Epithelial cell of proximal tubule (primary cell): ENCODE measurements around a stretch of chr9.

GRCh38 chr9:130884114-130885275 lies 12.1 kb downstream of the QRFP start:
- RAMPAGE, long total RNA = no peak
- RRBS = 96% methylated on average over 10 of the region's 57 CpGs

DNA sequence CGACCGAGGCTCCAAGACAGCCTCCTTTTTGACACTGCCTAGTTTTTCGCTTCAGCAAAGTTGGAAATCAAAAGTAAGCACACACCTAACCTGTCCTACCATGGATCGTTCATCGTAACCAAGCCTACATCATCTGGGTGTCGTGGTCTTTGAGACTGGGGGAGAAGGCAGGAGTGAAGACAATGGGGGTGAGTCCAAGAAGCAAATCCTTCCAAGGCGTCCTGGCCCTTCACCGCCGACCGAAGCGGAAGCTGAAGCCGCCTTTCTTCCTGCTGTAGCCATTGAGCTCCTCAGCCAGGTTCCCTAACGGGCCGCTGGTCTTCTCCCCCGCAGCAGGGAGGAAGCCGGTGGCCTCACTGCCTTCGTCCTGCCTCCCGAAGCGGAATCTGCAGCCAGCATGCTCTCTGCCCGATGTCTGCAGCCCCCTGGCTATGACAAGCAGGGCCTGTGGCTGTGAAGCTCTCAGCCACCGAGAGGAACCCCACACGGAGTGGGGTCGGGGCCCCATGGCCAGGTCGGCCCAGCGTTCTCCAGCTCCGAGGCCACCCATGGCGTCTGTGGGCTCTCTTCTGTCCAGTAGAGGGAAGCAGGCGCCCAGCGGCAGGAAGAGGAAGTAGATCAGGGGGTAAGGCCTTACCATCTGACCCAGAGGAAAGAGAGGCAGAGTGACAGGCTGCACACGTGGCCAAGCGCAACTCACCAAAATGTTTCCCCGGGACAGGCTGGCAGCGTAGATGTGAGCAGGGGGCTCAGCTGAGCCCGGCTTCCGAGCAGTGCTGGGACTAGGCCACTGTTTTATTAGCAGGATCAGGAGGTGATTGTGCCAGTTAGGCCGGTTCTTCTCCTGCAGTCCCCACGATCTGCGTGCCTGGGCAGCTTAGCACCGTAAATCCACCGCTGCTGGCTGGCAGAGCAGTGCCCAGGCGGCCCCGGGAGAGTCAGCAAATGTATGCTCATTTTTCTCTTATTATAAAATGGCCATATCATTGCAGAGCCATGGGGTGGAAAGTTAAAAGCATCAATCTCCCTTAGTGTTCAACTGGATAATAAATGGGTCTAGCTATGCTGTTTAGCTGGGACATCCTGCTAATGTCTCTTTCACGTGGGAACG lies 3.1 kb downstream of the QRFP start:
- RAMPAGE, long total RNA = no peak
- RRBS = 93% methylated on average over 9 of the region's 44 CpGs

DNA sequence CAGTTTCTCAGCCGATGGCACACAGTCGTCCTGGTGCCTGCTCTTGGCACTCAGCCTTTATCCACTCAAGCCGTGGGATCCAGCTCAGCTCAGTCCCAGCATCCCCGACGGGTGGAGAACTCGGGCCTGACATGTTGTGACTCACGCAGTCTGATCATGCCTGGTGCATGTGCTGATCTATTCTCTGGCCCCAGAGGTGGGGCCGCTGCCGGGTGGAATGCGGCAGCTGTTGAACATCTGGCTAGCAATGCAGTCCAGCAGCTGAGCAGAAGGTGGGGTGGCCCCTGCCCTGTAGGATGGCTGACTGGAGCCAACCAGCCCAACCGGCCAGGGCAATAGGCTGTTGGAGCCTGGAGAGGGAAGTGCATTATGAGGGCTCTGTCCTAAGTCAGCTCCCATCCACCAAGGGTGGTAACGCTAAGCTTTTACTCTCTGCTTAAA lies 1.7 kb upstream of the AIF1L start:
- RAMPAGE, long total RNA = no peak
- RRBS = 57% methylated on average over 3 of the region's 12 CpGs

GRCh38 chr9:131234043-131234606 lies 42.2 kb downstream of the FAM78A start:
- RAMPAGE, long total RNA = no peak
- RRBS = no CpG with 5 or more reads among the region's 10 CpGs

DNA sequence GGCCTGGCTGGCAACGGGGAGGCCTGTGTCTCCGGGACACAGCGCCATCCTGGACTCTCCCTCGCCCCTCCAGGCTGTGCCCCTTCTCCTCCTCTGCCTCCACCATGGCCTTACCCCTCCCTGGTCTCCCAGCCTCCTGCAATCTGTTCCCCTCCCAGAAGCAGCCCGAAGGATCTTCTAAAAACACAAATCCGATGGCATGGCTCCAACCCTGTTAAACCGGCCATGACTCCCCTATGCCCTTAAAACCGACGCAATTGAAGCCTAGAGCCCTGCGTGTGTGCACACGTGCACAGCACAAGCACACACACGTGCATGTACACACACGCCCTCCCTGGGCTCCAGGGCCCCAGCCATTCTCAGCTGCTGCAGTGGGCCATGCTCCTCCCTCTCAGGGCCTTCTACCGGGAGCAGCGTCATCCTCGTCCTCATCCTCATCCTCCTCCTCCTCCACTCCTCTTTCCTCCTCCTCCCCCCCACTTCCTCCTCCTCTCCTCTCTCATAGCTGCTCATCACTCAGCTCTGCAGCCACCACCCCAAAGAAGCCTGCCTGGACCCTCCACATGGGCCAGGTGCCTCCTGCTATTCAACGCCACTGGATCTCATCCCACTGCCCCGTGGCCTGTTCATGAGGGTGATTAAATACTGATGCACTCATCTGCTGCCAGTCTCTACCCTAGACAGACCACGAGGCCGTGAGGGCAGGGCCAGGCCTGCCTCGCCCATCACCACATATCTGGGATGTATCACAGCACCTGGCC lies 10.1 kb downstream of the FAM78A start:
- RAMPAGE, long total RNA = no peak
- RRBS = no CpG with 5 or more reads among the region's 21 CpGs

DNA sequence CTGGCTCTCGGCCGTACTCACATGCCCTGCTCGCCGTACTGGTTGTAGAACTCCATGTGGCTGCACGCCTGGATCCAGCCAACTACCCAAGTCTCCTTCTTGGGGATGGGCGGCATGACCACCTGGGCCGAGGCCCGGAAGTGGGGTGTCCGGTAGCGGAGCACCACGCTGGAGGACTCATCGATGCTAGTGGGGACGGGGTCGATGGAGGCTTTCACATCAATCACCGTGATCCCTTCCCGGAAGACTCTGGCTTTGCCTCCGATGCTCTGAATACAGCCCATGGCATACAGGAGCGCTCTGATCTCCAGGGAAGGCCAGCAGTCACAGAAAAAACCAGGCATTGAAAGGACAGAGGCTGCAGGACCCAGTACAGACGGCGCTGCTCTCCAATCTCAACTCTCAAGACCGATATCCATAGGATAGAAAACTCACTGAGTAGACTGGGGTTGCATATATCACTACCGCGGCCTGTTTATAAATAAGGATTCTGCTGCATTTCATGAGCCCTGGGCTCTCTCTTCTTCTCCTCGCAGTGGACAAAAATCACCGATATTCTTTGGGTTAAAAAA lies 388 bp downstream of the FAM78A start:
- RAMPAGE, long total RNA = no peak
- RRBS = 93% methylated on average over 6 of the region's 25 CpGs

- RAMPAGE, long total RNA = no peak
- RRBS = 2% methylated on average over 23 of the region's 131 CpGs
These were observed 1.5 kb upstream of the FAM78A start for GRCh38 chr9:131277356-131278661.

DNA sequence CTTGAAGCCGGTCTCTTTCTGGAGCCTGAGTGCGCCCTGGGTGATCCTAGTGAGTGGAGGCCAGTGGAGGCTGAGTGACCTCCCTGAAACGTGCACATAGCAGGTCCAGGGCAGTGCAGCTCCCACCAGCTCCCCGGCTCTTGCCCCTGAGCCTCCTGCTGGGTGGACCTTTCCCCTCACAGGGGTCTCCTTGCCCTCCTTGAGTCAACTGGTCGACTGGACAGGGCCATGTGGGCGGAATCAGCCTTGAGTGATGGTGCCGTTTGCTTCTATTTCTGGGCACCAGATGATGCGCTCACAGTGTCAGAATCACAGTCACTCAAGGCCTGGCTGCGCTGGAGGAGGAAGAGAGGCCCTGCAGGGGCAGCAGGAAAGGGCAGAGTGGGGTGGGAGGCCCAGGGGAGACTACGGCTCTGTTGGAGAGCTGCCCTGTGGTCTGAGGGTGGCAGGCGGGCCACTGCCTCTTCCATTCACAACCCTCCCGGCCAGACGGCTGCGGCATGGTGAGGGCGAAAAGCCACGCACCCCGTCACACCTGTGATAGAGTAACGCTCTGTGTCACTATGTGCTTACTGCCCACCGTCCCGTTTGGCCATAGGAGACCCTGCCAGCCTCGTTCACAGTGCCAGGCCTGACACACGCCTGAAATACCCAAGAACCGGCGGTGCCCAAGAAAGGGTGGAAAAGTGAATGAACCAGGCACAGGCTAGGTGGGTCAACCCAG lies 9.8 kb downstream of the PLPP7 start:
- RAMPAGE, long total RNA = no peak
- RRBS = no CpG with 5 or more reads among the region's 24 CpGs

DNA sequence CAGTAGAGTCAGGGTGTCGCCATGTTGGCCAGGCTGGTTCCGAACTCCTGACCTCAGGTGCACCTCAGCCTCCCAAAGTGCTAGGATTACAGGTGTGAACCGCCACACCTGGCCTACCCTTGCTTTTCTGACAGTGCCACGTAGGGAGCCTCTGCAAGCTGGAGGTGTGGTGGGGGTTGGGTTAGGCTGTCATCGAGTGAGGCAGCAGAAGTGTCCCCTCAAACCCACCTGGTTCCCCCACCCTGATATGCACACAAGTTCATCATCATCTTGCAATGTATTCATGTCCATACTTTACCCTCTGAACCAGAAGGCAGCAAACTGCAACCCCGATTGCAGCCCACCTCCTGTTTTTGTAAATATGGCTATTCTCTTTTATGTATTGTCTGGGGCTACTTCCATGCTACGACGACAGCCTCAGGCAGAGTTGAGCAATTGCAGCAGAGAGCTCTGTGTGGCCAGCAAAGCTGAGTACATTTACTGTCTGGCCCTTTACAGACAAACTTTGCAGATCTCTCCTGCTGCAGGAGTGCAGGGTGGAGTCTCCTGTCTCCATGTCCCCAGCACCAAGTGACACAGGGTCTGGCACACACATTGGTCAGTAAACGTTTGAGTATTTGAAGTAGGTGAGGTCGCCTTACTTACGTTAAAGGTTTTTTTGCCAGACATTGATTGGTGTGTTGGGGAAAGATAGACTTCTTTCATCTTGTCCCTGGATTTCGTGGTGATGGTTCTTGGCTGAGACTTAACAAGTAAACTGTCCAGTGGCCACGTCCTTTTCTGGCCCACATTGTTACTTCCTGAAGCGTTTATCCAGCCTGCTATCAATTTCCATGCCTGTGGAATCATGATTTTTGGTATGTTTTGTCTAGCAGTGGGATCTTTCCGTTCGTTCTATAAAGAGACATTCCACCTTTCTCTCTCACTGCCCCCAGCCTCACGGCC lies 27.1 kb downstream of the PRRC2B start:
- RAMPAGE, long total RNA = no peak
- RRBS = no CpG with 5 or more reads among the region's 17 CpGs

DNA sequence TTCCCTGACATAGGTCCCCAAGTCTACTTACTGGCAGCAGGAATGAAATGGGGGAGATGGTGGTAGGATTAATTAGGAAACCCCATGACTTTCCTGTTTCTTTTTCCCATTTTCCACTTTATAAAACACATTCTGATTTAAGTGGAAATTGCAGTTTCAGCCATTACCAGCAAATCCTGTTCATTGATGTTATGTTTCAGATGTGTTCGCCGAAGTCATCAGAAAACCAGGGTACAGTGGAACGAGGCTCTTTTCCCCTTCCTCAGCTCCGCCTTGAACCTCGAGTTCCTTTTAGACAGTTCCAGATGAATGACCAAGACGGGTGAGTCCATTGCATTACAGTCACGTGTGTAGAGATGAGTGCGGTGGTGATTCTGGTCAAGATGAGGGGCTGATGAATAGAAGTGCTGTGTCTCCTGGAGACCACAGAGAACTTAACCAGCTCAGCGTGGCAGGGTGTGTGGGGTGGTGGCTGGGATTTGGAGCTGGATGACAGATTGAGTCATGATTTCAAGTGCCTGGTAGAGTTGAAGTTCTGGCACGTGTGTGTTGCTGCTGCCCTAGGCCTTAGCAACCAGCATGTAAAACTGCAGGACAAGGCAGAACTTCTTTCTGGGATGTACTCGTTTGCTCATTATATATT lies 53.1 kb downstream of the PRRC2B start:
- RAMPAGE, long total RNA = no peak
- RRBS = no CpG with 5 or more reads among the region's 11 CpGs

DNA sequence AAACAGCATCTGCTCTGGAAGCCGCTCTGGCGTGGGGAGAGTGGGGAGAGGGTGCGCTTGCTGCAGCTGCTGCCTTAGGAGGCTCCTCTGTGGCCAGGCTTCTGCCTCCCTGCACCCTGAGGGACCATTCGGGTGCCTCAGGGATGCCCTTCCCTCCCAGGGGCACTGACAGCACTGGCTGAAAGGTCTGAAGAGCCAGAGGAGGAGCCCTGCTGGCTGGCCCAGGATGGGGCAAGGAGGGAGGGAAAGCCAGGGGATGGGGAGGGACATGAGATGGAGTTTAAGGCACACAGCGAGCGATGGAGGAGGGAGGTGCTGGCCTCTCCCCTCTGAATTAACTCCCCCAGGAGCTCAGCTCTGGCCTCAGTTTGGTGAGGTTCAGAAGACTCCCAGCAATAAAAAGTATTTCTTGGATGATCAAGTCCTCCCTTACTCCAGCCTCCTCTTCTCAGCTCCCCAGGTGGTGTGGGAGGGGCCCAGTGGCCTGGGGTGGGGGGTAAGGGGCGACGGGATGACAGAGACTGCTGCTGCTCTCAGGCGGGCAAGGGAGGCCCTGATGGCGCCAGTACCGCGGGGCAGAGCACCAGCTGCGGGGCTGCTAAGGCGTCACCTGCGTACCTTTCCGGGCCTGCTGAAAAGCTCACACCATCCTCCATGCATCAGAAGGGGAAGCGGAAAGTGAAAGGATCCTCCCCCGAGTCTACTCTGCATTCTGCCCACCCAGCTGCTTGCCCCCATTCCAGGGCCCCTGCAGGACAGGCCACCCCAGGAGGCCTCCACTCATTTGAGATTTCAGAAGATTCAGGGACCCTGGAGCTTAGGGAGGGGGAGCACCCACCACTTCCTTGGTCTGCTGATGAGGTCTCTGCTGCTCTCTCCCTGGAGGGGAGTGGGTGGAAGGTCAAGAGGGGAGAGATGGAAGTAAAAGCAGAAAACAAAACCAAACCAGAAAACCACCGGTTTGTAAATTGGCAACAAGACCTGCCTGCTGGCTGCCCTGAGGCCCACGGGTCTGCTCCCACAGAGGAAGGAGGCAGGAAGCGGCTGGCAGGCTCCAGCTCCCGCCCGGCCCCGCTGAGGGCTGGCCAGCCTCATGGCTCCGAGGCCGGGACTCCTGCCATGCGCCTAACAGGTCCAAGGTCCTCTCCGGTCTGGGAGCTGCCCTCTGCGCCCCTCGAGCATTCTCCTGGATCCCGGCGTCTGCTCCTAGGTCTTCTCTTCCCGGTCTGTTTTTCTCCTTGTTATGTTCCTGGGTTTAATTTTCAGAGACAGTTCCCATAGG lies 33.4 kb downstream of the PRRT1B start:
- RAMPAGE, long total RNA = no peak
- RRBS = 60% methylated on average over 10 of the region's 33 CpGs

GRCh38 chr9:131593484-131594095 lies 48.3 kb downstream of the PRRT1B start:
- RAMPAGE, long total RNA = no peak
- RRBS = no CpG with 5 or more reads among the region's 16 CpGs

DNA sequence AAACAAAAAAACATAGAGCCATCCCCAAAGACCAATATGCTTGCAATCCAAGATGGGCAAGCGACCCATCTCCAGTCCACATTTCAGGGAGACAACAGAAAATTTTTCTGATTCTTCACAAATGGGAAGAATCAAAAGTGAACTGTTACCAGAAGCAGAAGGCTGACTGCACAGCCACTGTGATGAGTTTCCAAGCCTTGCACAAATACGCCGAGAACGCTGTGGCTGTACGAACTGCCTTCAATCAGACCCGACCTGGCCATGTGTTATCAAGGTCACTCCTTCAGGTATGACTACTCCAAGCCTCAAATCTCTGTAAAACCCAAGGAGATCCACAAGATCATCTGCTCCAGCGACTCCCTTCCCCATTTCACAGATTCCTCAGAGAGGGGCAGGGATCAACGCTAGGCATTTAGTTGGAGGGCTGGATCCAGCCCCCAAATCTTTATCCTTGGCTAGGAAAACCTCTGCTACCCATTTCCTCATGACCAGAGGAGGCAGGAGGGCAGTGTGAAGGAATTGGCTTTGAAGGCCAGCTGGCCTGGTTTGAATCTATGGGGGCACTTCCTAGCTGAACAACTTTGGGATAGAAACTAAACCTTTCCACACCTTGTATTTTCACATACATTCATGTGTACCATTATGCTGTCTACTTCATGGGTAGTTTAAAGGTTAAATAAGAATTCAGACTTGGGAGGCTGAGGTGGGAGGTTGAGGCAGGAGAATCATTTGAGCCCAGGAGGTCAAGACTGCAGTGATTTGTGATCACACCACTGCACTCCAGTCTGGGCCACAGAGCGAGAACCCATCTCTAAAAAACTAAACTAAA lies 26.7 kb downstream of the RAPGEF1 start:
- RAMPAGE, long total RNA = no peak
- RRBS = no CpG with 5 or more reads among the region's 9 CpGs

DNA sequence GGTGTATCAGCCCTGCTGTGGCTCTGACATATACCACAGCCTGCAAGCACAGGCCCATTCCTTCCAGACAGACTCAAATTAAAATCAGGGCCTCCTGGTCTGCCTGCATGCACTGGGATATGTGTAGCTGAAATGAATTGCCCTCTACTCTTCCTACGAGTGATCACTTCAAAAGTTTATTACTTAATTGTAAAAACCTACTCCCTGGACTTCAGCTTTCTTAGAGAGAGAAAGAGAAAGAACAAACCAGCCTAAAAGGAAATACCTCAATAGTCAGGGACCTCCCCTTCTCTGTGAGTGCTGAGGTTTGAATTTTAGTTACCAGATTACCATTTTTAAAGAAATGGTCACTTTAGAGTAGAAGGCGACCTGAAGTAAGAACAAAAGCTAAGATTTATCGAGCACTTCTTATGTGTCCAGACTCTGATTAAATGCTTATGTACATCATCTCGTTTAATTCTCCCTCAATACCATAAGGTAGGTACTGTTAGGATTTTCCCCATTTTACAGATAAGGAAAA lies 11.4 kb downstream of the RAPGEF1 start:
- RAMPAGE, long total RNA = no peak
- RRBS = no CpG with 5 or more reads among the region's 4 CpGs

DNA sequence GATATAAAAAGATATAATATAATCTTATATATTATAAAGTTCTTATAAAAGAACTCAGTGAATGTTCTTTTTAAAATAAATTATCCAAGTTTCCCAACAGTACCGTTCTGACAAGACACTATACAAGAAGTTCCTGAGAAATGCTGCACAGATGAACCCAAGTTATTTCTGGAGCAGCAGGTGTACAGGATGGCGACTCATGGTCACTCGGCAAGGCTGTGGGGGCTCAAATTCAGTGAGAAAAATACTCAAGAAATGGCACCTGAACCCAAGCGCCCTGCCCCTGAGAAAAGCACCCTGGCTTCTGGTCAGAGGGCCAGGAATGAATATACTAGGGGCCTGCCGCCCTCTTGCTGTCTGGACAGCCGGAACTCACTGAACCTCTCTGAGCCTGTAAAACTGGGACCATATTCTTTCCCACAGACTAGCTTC lies 1.6 kb downstream of the RAPGEF1 start:
- RAMPAGE, long total RNA = no peak
- RRBS = no CpG with 5 or more reads among the region's 6 CpGs

DNA sequence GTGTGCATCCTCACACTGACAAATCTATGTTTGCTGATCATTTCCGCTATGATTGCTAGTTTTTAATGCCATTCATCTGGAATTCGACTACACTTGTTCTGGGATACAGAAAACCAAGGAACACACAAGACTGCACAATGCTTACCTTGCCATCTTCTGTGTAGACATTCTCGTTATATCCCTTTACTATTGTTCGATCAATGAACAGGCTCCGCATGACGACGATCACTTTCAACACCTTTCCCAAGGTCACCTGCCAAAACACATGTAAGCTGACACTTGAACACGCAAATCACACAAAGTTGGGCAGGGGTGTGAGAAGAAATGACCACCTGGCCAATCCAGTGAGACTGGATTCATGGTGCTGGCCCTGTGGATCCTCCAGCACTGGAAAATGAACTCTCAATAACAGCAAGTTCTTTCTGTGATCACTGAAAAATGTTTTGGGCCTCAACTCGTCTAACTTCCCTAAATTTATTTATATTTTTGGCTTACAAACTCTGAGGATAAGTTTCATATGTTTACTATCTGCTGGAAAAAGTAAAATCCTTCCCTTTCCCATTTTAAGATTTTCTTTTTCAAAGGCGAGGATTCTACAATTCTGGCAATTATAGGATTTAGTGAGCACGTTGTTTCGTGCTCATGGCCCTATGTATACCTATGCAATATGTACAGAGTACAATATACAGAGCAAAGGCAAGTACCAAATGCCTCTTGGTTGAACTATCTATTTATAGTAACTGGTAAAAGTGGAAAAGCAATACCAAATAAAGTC lies 154.1 kb upstream of the RAPGEF1 start:
- RAMPAGE, long total RNA = no peak
- RRBS = no CpG with 5 or more reads among the region's 12 CpGs

- RAMPAGE, long total RNA = no peak
- RRBS = no CpG with 5 or more reads among the region's 16 CpGs
These were observed 35.9 kb downstream of the NTNG2 start for GRCh38 chr9:132197763-132198130.

GRCh38 chr9:132295553-132296284 lies 59.1 kb downstream of the SETX start:
- RAMPAGE, long total RNA = no peak
- RRBS = no CpG with 5 or more reads among the region's 5 CpGs

DNA sequence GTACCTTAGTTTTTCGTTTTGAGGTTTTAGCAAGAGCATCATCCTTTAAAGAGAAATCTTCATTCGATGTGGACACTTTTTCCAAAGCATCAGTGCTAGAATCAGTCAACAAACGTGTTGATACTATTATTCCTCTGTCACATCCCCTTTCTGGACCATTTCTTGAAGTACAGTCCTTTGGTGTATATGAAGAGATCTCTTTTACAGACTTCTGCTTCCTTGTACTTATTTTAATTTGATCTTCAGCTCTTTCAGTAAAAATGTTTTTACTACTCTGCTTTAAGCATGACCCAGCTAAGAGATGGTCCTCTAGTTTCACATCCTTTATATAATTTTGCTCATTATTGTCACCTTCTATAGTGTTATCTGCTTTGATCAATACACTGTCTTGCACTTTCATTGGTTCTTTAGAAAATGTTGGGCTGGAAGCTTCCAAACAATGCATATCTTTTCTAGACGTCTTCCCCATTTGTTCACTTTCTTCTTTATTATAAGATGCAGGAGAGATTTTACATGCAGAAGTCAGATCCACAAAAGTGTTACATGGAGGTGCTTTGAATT lies 25.5 kb downstream of the SETX start:
- RAMPAGE, long total RNA = no peak
- RRBS = no CpG with 5 or more reads among the region's 4 CpGs

GRCh38 chr9:132401440-132402743 lies 4.7 kb downstream of the TTF1 start:
- RAMPAGE, long total RNA = no peak
- RRBS = 33% methylated on average over 3 of the region's 15 CpGs